CD14-positive monocyte (primary cell): ENCODE data around the genes THOC2, STAG2 and TEX13D.

DNA sequence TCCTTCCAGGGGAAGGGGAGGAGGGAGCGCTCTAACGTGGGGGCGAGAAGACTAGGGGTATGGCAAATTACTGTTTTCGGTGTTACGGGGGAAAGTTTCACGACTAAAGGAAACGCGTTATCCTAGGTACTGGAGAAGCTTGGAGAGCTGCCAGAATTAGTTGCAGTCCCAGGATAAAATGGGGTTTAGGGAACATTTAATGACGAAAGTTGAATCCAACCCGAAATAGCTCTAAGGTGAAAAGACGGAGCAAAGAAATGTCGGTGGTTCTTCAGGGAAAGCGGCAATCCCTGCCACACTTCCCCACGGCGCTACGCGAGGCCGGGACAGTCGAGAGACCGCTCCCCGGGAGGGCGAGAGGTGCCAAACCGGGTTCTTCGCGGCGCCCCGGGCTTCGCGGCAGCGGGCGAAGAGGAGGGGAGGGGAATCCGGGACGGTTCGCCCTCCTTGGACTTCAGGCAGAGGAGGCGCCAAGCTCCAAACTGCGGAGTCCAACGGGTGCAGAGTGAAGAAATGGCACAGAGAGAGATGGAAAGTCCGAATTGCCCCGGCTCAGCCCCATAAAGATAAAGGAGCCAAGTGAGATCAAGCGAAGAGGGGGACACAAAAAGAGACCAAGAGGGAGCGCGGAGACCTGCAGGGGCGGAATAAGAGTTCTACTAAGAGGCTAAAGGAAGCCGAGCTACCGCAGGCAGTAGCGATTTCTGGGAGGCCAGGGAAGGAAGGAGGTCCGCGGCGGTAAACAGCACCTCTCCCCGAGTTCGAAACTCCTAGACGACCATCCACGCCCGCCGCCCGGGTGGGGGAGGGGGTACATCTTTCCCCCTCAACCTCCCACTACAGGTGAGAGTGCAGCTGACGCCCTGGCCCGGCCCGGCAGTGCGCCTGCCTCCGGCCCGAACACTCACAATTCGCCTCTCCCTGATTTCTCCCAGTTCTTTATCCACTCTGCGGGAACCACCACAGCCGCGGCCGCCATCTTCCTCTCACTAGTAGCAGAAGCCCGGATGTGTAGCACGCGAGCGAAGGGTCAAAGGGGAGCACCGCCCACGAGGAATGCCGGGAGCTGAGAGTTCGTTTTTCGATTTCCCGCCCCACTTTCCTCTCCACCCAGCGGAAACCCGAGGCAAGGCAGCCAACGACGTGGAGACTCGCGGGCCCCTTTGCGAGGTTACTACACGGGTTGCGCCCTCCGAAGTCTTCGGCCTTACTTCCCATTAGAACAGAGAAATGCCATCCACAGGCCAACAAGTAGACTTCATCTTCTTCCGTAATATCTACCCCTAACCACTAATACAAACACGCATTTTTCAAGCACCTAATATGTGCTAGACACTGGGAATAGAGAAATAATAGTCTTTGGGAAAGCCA lies at the start of gene THOC2:
THOC2 (minus strand) TSS at position 1,009 of the 1,371 bp plus-strand sequence.
- CAGE, long polyA plus RNA = no peak

GRCh38 chrX:123784846-123785346 lies 52.0 kb upstream of the THOC2 start:
- CAGE, long polyA plus RNA = no peak

DNA sequence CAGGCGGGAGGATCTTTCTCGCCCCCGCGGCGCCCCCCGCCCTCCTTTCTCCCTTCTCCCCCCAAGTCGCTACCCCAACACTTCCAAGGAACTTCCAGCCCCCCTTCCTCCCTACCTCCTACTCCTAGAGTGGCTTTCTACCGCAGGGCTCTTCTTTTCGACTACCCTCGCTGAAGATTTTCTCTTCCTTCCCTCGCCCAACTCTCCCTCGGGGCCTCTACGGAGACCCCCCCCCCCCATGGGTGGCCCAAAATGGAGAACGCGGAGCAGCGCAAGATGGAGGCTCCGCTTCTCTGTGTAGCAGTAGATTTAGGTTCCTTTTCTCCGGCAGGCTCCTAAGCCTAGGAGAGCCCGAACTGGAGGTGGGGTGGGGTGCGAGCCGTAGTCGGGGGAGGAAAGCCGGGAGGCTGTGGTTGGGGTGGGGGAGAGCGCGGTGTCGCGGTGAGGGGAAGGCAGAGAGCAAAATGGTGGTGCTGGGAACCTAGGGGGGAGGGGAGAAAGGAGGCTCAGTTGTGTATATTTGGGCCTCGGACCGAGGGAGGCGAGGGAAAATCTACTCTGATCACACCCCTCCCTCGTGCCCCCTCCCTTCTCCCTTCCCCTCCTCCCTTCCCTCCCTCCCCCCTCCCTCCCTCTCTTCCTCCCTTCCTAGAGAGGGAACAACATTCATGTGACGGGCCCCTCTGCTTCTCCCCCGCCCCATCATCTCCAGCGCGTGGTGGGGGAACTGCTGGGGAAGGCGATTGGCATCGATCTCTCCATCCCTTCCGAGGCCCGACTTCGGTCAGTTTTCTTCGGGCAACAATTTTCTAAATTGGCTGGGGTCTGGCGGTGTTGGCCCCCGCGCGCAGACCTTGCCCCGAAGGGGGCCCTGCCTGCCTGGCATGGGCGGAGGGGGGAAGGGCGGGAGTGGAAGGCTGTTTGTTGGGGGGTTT lies at the start of gene STAG2:
STAG2 (plus strand) TSS at position 633 of the 935 bp plus-strand sequence.
- CAGE, long polyA plus RNA = no peak

- CAGE, long polyA plus RNA = no peak
Measured at GRCh38 chrX:123994972-123995321, 33.4 kb downstream of the STAG2 start.

GRCh38 chrX:124332306-124332983 lies at the start of gene TEX13D:
Gene TEX13D, plus strand, starts transcription at chrX:124332660.
- CAGE, long polyA plus RNA = no peak

DNA sequence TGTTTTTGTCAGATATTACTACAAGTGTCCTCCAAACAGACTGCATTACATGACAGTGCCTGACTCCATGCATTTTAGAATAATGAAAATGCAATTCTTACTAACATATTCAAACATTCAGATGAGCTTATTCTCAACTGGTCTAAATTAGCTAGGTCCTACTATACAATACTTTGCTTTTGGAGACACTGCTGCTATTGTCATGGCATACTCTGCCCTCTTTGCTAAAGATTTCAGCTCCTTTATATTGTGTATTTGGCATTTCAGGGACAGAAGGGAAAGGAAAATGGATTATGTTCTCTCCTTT lies 385.5 kb upstream of the TEX13C start:
- CAGE, long polyA plus RNA = no peak

DNA sequence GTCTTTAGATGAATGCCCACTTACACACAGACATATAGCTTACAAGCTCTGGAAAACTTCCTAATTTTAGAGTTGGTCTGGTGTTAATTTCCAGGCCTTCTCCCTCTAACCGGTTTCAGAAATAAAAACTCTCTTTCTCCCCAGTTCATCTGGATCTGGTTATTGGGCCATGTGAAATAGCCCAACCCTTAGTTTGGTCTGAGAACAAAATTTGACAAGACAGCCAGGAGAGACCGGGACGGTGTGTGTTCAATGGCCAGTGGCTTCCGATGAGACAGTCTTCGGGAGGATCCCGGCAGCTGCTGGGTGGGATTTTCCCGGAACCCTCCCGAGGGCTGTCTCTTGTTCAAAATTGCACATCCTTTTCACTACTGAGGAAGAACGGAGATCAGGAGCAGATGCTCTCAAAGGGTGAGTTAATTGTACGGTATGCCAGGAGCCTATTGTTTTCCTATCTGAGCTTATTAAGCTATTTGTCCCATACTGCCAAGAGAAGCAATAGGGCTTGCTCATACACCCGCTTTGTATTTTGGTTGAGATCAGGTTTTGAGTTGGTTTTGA lies 166.4 kb downstream of the PRR32 start:
- CAGE, long polyA plus RNA = no peak

GRCh38 chrX:129091017-129091629 lies 432.2 kb downstream of the SMARCA1 start:
- CAGE, long polyA plus RNA = no peak

DNA sequence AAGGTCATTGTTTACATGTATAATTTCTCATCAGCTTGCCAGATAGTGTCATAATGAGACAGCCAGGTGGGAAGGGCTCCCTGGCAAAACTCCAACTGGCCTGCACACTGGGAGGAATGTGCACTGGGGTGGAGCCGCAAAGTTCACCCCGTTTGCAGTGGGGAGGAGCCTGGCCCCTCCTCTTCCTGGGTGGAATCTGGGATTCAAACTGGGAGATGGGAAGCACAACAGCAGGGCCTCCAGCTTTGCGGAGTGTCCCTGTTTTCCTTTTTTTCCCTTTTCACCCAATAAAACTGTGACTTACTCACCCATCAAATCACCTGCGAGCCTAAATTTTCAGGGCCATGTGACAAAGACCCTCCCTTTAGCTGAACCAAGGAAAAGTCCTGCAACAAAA lies 329.9 kb downstream of the SMARCA1 start:
- CAGE, long polyA plus RNA = no peak

DNA sequence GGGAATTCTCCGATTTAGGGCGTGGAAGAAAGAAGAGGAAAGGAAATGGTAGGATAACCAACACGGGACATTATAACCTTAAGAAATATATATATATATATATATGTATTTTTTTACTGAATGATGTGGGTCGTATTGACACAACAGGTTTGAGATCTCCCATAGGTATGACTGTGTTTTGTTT lies 275 bp upstream of the OCRL start:
- CAGE, long polyA plus RNA = no peak

DNA sequence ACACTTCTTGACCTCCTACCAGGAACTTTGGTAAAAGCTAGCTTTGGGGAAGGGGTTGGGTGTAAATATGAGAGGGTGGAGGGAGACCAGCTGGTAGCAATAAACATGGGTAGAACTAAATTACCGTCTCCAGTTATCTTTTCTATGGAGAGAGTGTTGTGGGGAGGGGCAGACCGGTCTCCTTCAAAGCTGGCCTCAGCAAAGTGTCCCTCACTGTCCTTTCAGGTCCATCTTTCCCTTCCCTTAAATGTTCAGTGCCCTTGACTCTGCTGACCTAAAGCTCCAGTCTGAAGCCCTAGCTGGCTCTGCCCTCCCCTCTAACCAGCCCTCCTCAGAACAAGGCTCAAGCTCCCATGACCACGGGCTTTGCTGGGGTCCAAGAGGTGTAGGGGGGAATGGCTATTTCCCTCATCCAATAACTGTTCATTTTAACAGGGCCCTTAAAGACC lies 15.4 kb downstream of the SASH3 start:
- CAGE, long polyA plus RNA = no peak

GRCh38 chrX:129930770-129931324 lies 24.9 kb downstream of the UTP14A start:
- CAGE, long polyA plus RNA = no peak

- CAGE, long polyA plus RNA = no peak
Measured at GRCh38 chrX:129960695-129962022, 21.3 kb upstream of the BCORL1 start.

- CAGE, long polyA plus RNA = no peak
Measured at GRCh38 chrX:130015760-130016365, 33.4 kb downstream of the BCORL1 start.

- CAGE, long polyA plus RNA = no peak
Measured at GRCh38 chrX:130024159-130024695, 41.8 kb downstream of the BCORL1 start.

GRCh38 chrX:130081940-130083406 lies 27.8 kb downstream of the ELF4 start:
- CAGE, long polyA plus RNA = no peak

- CAGE, long polyA plus RNA = no peak
Measured at GRCh38 chrX:130108260-130108952, 1.9 kb downstream of the ELF4 start.

DNA sequence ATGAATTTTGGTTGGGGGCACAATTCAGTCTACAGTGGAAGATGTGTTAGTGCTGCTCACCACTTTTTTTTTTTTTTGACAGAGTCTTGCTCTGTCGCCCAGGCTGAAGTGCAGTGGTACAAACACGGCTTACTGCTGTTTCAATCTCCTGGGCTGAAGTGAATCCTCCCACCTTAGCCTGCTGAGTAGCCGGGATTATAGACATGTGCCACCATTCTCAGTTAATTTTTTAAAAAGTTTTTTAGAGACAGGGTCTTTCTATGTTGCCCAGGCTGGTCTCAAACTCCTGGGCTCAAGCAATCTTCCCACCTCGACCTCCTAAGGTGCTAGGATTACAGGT lies 162.4 kb downstream of the RBMX2 start:
- CAGE, long polyA plus RNA = no peak

- CAGE, long polyA plus RNA = no peak
Measured at GRCh38 chrX:130669629-130669935, 233.4 kb downstream of the ENOX2 start.

DNA sequence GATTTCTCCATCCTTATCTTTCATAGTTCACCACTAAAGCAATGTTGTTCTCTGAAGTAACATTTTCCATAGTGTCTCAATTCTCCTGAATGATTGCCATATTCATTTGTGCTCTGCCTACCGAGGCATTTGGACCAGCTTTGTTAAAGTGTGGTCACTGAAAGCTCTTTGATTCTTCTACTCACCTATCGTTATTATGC lies 7.7 kb downstream of the ENOX2 start:
- CAGE, long polyA plus RNA = no peak